Karpas-422 (cell line): Measurements from ENCODE around the genes RAD50 and KIF3A.

DNA sequence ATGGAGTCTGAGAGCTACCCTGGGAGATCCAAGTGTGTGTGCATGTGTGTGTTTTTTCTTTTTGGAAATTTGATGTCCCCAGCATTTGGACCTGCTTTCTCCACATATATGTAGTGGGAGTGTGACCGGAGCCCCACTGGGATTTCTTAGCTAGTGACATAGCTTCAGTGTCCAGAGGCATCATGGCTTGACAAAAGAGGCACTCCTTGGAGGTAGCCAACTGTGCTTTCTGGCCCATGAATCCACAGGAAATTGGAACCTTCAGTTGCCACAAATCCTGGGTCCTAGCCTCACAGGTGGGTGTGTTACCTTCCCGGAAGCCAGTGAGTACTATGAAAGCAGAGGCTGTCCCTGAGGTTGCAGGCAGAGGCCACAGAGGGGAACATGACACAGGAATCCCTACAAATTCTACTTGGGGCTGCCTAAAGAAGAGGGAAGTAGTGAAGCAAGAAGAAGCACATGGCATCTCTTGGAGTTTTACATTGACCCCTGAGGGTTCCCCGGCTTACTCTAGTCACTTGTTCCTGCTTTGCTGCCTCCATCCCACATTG, 2.5 kb downstream of the SLC22A5 start:
- PRO-cap = no peak
- RAMPAGE, long total RNA = no peak

DNA sequence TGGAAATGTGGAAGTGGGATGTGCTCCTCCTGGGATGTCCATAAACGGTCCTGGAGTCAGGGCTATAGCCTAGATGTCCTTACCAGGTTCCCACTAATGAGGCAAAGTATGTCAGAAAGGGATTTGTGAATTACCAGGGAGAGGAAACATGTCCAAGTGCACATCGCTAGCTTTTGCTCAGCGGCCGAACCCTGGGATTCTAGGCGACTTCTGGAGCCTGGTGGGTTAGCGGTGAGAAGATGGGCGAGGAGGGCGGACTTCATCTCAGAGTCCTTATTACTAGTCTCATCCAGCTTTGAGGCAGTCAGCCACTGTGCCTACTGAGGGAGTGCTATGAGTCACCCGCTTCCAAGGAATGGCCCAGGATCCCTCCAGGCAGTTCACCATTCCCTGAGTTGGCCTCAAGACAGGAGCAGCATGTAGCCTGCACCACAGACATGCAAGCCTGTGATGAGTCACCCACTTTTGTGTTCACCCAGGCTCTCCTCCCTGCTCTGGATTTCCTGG, 20.0 kb downstream of the SLC22A5 start:
- PRO-cap = no peak
- RAMPAGE, long total RNA = no peak

DNA sequence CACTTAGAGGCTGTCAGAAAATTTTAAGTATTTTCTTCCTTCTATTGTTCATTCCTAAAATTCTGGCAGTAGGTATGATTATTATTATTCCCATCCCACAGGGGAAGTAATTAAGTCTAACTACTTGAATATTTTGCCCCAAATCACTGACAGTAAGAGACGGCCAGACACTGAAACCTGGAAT, 40.5 kb downstream of the SLC22A5 start:
- PRO-cap = no peak
- RAMPAGE, long total RNA = no peak

DNA sequence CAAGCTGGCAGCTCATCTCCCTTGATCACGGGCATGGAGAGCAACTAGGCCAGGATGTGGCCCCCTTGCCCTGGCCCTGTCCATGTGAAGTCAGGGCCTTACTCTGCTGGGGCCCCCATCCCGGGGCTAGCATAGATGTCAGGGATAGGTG, 41.9 kb downstream of the SLC22A5 start:
- PRO-cap = no peak
- RAMPAGE, long total RNA = no peak

- PRO-cap = no peak
- RAMPAGE, long total RNA = no peak
Observed at GRCh38 chr5:132411883-132412118, 42.3 kb downstream of the SLC22A5 start.

DNA sequence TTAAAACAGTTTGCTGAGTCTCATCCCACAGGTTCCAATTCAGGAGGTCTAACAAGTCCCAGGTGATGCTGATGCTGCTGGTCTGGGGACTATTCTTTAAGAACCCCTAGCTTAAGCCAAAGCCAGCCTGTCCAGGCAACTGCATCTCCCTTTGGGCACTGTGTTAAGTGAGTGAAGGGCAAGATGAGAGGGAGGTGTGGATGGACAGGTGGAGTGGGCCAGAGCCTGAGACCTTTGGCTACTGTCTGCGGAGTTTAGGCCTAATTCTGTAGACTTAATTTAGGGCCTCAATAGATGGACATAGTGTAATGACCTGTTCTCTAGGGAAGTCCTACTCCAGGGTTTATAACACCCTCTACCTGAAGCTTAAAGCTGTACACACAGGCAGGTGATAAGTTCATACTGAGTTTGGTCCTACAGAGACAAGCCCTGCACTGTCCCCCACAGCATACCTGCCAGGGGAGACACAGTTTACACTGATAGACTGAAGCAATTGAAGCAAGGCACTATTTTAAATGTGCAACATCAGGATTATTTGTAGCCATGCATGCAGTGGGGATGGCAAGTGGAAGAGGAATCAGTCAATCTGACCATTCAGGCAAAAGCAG, 47.9 kb downstream of the IRF1 start:
- PRO-cap = no peak
- RAMPAGE, long total RNA = no peak

DNA sequence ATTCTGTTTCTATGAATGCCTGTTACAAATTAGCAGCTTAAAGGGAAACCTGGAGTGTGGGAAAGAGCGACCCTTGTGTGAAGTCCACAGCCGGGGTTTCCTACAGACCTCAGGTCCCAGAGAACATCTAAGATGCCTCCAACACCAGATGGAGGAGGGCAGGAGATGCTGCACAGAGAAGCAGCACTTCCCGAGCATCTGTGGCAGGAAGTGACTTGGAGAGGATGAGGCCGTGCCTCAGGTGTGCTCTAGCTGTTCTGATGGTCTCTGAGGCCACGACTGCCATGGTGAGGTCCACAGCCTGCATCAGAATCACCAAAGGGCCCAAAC, 26.7 kb downstream of the IRF1 start:
- PRO-cap = no peak
- RAMPAGE, long total RNA = no peak

DNA sequence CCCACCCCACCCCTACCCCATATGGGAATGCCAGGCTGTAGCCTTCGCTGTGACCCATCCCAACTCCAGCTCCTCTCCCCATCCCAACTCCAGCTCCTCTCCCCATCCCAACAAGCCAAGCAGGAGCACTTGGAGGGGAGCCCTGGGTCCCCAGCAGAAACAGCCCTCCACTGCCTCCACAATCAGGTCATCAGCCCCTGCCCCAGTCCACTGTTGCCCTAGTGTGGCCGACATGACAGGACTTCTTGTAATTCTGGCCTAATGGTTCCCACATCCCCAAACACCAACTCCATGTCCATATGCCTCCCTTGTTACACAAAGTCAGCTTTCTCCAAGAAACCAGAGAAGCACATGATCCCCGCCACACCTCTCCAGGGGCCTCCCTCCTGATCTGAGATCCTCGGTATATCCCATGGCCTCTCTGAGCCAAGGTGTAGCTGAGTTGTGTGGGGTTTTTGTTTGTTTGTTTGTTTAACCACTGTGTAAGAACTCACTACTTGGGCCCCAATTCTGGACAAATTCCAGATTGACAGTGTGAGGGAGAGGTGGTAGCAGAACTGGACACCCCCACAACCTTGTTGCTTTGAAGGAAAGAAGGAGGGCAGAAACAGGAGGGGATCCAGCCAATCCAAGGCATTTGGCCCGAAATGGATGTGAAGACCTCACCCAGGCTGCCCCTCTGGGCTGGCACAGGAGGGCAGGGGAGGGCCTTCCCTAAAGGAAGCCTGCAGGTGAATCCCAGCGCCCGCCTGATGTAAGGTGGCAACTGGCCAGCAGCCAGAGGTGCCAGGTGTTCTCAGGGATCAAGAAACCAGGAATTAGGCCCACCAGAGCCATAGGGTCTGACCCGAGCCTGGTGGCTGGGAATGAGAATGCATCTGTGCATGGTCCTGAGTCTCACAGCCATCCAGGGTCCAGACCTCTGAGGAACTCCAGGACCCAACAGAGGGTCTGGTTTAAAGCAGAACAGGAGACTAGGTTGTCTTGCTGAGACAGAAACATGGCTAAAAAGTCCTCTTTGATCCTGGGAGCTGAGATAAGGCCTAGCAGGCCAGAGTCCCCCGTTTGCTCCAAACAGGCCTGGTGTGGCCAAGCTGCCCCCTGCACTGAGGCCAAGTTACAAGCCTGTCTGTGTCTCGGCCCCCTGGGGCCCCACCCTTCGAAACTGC, 13.4 kb downstream of the IRF1 start:
- PRO-cap = no peak
- RAMPAGE, long total RNA = no peak

DNA sequence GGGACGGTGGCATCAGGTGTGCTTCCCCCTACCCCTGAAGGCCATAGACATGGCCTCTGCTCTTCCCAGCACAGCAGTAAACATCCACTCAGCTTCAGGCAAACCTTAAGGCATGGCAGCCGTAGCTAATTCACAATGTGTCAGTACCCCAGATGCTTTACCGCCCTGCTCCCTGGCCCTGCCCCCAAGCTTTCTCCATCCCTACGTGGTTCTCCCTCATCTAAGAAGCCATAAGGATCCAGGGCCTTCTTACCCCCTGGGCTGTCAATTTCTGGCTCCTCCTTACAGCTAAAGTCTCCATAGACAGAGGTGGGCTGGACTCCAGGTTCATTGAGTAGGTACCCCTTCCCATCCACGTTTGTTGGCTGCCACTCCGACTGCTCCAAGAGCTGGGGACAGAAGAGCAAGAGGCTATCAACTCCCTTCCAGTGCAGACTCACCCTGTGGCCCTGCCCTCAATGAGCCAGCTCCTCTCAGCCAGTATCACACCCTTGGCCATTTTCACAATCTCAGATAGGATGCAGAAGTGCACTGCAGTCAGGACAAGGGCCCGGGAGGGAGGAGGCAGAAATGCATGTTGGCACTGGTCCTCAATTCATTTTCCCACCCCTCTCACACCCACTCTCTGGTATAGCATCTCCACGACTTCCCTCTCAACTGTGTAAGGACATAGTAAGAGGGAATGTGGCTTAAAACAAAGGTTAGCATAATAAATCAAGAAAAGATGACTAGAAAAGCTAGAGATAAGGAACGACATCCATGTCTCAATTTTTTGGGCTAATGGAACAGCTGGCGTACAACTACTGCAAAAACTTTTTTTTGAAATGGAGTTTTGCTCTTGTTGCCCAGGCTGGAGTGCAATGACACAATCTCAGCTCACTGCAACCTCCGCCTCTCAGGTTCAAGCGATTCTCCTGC, 6.2 kb downstream of the IRF1 start:
- PRO-cap = no peak
- RAMPAGE, long total RNA = no peak

DNA sequence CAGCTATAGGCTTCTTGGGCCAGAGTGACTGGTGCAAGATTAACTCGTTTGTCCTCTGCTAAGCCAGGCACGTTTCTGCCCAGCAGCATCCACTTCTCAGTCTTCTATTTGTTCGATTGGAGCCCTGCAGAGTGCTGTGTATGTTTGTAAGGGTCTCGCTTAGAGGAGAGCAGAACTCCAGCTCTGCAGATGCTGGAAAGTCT, 1.7 kb downstream of the IRF1 start:
- PRO-cap = no peak
- RAMPAGE, long total RNA = no peak

DNA sequence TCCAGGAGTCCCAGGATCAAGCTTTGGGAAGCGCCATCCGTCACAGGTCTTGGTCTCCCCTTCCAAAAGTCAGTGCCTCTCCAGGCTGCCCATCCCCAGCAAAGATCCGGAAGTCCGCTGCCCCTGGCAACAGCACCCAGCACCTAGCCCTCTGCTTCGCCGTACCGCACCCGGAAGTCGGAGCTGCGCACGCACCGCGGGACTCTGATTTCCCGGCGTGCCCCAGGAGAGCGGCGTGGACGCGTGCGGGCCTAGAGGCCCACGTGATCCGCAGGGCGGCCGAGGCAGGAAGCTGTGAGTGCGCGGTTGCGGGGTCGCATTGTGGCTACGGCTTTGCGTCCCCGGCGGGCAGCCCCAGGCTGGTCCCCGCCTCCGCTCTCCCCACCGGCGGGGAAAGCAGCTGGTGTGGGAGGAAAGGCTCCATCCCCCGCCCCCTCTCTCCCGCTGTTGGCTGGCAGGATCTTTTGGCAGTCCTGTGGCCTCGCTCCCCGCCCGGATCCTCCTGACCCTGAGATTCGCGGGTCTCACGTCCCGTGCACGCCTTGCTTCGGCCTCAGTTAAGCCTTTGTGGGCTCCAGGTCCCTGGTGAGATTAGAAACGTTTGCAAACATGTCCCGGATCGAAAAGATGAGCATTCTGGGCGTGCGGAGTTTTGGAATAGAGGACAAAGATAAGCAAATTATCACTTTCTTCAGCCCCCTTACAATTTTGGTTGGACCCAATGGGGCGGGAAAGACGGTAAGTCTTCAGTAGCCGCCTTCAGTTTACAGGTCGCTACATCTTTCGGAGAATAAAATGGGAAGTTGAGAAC, at the start of gene RAD50:
TSS of gene RAD50 (plus strand) at position 262 of the 811 bp plus-strand sequence.
- PRO-cap = bidirectional peak, plus-strand start at position 264 of the sequence, minus-strand start at position 179 of the sequence
- RAMPAGE, long total RNA = no peak

DNA sequence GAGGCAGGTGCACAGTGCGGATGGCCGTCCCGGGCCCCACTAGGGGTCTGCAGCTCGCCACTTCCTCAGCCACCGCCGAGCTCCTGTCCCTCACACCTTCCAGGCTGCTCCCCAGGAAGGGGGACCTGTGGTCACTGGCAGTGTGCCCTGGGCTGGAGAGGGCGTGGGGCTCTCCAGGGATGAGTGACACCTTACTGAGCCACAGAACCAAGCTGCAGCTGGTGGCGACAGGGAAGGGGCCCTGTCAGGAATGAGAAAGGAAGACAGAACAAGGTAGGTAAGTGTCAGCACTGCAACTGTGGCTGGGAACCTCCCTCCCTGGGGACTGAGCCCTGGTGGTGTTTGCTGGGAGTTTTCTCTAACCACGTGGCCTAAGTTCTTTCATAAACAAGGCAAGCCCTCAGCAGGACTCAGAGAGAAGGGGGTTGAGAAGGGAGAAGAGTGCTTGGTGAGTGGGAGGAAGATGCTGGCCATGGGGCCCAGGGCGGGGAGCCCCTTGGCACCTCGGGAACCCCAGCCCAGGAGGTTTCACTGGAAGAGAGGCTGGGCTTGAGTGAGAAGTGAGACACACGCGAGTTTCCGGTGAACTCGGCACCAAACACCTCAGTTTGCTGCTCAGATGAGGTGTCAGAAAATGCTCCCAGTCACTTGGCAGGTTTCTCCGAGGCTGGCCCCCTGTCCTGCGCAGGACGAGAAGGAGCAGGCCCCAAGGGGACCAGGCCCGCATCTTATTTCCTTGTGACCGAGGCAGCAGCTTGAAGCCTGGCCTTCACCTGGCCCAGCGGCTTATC, 5.2 kb downstream of the IL13 start:
- PRO-cap = unidirectional peak, plus-strand start at position 413 of the sequence
- RAMPAGE, long total RNA = no peak

- PRO-cap = no peak
- RAMPAGE, long total RNA = no peak
Observed at GRCh38 chr5:132669836-132670423, 3.9 kb upstream of the IL4 start.

GRCh38 chr5:132736636-132737812, at the start of gene KIF3A:
Gene KIF3A (minus strand): TSS chr5:132737546.
- PRO-cap = bidirectional peak, plus-strand start at chr5:132737743, minus-strand start at chr5:132737505
- RAMPAGE, long total RNA = start-site peak on the minus strand at chr5:132737516-132737553, 182 and 124 reads in 2 replicates

GRCh38 chr5:132782151-132782580, 5.1 kb upstream of the SEPTIN8 start:
- PRO-cap = no peak
- RAMPAGE, long total RNA = no peak

DNA sequence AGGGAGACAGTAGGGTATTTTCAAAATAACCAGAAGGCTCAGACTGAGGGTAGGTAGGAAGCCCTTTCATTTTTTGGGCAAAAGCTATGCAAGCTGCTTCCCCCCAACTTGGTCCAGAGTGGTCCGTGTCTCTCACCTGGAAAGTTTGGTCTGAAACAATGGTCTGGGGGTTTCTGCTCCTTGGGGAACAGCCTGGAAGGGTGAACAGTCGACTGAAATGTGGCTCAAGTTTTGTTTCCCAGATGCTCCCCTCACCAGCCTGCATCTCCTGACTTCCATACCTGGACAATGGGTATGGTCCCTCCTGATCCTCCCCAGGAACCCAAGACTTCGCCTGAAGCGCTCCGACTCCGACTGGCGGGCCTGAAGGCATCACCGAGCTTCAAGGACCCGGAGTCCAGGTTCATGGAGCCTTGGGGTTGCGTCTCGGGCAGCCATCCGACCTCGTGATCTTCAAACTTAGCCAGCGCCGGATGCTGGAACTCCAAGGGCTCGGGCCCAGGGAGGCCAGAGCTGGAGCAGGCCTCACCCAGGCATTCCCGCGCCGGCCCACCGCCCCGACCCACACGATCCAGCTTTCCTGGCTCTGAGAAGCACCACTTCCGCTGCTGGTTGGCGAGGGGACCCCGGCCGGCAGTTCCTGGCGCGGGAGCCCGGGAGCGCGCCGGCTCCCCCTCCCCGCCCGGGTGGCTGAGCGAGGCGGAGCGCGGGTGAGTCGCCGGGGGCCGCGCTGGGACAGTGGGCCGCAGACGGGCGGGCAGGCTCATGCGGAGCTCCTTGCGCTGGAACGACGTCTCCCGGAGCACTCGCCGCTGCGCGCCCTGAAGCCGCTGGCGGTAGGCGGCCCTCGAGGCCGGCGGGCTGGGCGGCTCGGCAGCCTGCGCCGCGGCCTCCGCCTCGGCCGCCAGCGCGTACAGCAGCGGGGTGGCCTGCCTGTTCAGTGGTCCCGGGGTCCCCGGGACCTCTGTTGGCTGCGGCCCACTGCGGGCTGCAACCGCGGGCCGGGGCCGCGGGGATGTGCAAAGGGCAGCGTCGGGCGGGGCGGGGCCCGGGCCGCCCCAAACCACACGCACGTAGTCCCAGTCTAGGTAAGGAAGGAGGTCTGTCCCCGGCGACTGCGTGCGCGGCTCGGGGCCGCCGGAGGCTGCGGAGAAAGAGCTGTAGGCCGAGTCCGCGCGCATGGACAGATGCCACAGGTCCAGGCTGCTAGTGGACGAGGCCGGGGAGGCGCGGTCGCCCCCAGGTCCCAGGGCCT, 5.1 kb downstream of the SHROOM1 start:
- PRO-cap = no peak
- RAMPAGE, long total RNA = no peak

DNA sequence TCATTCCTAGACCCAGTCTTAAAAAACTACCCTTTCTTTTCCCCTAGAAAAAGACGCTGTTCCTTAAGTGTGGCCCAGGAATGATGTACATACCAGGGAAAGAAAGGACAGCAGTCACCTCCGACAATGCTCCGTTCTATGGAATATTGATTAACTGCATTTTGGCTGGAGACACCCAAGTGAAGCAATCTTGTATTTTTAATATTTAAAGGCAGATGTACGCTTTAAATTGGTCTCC, 814 bp downstream of the LEAP2 start:
- PRO-cap = no peak
- RAMPAGE, long total RNA = no peak

DNA sequence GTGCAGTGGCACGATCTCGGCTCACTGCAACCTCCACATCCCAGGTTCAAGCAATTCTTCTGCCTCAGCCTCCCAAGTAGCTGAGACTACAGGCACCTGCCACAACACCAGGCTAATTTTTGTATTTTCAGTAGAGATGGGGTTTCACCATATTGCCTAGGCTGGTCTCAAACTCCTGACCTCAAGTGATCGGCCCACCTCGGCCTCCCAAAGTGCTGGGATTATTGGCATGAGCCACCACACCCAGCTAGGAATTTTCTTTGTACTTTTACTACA, 11.9 kb downstream of the AFF4 start:
- PRO-cap = no peak
- RAMPAGE, long total RNA = no peak

DNA sequence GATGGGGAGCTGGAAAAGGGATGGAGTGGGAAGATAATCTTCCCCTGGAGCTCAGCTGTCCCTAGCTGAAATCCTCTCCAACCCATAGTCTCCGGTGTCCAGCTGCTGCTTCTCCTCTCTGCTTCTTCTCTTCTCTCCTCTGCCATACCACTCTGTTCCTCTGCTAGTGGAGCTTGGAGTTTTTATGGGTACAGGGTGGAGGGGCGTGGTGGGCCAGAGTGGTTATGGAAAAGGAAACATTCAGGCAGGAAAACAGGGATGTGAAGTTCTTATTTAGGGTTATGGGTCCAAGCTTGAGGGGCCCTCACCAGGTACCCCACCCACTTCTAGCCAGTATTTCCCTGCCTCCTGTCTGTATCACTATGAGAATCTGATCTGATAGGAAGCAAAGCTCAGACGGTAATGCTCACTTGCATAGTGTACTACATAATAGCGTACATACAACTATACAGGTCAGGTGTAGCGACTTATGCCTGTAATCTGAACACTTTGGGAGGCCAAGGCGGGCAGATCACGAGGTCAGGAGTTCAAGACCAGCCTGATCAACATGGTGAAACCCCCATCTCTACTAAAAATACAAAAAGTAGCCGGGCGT, 8.3 kb downstream of the AFF4 start:
- PRO-cap = no peak
- RAMPAGE, long total RNA = no peak

DNA sequence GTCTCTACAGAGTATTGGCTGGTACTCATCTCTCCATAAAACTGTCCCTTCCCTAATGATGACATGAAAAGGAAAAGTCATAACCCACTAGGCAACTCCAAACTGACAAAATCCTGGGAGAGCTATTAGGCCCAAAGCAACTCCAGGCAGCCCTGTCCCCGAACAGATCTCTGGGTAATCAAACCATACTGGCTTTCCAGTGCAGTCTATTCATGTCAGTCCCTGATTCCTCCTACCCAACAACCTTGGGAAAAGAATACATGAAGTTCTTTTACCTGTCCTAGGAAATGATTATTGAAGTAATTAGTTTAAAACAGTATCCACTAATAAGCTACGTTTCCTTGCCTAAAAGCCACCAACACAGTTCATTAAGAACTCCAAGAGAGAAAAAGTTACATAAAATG, 4.7 kb downstream of the AFF4 start:
- PRO-cap = no peak
- RAMPAGE, long total RNA = no peak